GM06990 (cell line): Measurements from ENCODE around the genes PSMA3 and PCNX4.

- RRBS, result no CpG with 5 or more reads among the region's 4 CpGs
These were observed 113.0 kb downstream of the PELI2 start for GRCh38 chr14:56230881-56231958.

DNA sequence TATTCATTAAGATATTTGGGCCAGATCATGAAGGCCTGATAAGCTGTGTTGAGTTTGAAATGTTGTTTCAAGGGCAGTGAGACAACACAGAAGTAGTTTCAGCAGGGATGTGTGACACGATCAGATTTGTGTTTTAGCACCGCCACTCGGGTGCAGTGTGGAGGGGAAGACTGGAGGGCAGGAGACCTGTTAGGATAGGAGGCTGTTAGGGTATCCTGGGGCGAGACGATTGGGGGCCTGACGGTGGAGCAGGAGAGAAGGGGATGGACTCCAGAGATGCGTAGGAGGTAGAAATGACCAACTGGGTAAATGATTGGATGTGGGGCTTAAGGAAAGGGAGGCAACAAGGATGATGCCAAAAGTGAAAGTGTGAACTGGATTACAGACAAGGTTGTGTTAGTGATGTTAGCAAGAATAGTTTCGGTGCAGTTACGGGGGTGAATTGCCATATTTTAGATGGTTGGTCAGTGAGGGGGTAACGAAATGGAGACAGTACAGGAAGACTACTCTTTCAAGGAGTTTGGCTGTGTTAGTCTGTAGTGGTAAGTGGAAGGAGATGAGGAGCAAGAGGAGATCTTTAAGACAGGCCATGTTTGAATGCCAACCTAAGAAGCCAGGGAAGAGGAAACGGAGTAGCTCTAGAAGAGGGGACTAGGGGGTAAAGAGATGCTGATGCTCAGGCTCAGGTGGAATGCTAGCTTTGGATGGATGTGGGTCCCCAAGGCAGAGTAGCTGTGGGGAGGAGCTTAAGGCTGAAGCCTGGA lies 122.0 kb downstream of the PELI2 start:
- RRBS, result no CpG with 5 or more reads among the region's 11 CpGs

DNA sequence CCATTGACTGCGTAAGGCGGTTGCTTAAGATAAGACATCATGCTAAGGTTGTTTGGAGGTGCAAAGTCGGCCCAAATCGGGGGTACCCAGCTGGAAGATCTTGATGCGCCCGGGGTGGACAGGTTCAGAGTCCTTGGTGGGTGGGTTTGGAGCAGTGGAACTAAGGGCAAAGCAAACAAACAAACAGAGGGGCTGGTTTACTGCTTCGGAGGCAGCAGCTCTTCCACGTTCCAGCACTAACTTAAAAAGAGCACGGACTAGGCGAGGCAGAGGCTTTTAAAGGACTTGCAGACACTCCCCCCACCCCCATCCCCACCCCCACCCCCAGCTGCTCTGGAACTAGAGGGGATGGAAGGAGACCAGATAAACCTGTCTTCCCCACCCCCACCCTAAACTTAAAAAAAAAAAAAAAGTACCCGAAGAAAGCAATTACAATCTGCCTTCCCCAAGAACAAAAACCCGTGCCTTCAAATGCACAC lies 4.8 kb downstream of the OTX2 start:
- RRBS, result no CpG with 5 or more reads among the region's 12 CpGs

- RRBS, result no CpG with 5 or more reads among the region's 1 CpG
These were observed 6.3 kb downstream of the AP5M1 start for GRCh38 chr14:57275044-57275539.

- RRBS, result no CpG with 5 or more reads among the region's 12 CpGs
These were observed 19.4 kb downstream of the NAA30 start for GRCh38 chr14:57409248-57410670.

- RRBS, result no CpG with 5 or more reads among the region's 12 CpGs
These were observed 469 bp upstream of the PSMA3 start for GRCh38 chr14:58244209-58244538.

DNA sequence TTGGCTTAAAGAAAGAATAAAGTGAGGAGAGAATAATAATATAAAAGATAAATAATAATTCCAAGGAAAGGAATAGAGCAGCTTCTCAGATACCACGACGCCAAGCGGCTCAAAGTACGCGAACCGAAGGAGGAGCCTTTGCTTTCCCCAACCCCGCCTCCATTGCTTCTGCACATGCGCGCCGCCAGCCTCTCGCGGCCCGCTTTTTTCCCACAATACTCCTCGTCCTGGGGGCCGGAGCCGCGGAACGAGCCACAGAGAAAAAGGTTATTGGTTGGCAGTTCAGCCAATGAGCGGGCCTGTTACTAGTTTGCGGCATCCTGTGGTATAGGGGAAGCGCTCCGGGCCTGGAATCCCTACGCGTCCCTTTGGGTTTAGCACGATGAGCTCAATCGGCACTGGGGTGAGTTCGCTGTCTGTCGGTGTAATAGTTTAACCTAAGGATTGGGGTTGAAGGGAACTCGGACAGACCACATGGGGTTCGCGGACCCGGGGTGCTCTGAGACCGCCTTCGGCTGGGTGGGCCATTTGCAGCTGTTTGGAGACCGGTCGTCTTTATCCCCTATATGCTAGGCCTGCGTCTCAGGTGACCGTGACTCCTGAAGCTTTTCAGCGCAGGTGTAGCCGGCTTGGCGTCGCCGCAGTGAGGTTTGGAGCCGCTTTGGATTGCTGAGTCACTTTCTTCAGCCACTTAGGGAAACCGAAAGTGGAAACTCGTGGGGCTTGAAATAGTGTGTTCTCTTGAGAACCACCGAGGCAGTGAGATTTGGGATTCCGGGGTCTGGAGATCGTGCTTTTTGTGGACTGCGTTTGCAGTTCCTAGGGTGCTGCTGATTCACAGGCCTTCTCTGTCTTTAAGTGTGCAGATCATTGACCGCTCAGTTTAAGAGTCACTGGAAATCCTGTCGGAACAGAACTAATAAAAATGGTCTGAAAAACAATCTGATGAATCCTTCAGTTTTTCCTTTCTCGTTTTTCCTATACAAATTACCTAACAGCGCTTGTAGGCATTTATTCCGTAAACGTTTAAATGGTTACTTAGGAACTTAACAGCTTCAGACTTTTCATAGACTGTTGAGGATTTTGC lies at the start of gene PSMA3:
Gene PSMA3 (plus strand): TSS at position 305 of the 1,087 bp plus-strand sequence.
- RRBS, result 5% methylated on average over 16 of the region's 56 CpGs

- RRBS, result no CpG with 5 or more reads among the region's 7 CpGs
These were observed 10.7 kb upstream of the ARID4A start for GRCh38 chr14:58287326-58288480.

DNA sequence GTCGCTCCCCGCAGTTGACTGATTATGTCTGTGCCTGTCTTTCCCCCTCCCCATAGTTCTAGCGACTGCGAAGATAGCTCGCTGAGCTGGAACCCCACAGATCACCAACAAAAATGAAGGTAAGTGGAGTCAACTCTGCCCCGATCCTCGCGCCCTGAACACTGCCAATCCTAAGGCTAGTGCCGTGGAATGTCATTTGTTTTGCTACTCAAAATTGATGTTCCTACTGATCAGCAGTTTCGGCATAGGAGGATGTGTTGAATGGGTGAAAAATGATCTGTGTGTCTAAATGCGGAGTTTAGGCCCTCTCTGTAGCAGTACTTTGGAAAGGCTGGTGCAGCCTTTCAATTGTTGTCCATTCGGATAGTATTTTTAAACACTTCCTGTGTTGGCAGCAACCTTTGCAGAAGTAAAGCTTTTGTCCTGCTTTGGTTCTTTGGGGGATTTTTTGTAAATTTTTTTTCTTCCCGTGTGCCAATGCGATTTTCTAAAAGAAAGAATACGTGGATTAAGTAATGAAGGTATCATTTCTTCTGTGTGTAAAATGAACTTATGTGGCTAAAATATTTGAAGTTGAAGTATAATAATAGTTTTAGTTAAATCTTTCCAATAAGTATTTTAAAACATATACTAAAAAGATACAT lies 1.5 kb downstream of the ARID4A start:
- RRBS, result no CpG with 5 or more reads among the region's 15 CpGs

DNA sequence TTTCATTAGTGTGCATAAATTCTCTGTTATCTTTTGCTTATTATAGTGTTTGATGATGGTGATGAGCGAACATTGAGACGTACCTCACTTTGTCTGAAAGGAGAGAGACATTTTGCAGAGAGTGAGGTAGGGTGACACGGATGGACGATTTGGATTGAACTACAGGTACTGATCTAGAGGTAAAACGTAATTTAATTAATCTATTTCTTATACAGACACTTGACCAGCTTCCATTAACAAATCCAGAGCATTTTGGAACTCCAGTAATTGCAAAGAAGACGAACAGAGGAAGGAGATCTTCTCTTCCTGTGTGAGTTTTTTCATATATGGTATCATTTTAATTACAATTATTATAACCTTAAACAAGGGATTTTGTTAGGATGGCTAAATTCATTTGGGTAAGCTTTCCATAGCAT lies 20.1 kb downstream of the ARID4A start:
- RRBS, result no CpG with 5 or more reads among the region's 6 CpGs

DNA sequence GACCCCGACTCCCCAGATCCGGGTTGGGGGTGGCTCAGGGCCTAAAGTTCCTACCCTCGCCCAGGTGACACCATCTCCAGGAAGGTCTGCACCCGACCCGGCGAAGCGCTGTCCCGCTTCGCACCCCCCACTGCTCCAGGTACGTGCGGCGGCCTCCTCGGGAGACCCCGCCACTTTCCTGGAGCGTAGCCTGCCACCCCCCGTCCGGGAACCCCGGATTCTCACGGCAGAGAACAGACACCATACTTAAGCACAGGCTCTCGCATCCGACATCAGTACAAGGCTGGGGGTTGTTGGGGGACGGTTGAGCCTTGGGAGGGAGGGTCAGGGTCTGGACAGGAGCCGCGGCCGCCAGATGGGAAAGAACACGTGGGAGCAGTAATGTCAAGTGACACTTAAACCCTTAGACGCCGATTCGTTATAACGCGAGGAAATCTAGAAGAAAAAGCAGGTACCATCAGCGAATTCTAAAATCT lies 485 bp downstream of the TIMM9 start:
- RRBS, result 6% methylated on average over 10 of the region's 32 CpGs

GRCh38 chr14:58970178-58970689 lies 218.2 kb upstream of the DAAM1 start:
- RRBS, result no CpG with 5 or more reads among the region's 7 CpGs

DNA sequence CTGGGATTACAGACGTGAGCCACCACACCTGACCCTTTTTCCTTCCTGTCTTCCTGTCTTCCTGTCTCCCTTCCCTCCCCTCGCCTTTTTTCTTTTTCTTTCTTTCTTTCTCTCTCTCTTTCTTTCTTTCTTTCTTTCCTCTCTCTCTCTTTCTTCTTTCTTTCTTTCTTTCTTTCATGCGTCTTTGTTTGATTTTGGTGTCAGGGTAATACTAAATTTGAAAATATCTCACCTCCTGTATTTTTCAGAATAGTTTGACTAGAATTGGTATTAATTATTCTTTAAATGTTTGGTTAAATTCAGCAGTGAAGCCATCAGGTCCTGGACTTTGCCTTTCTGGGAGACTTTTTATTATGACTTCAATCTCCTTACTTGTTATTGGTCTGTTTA lies 81.1 kb downstream of the GPR135 start:
- RRBS, result no CpG with 5 or more reads among the region's 3 CpGs

- RRBS, result no CpG with 5 or more reads among the region's 1 CpG
These were observed 3.9 kb upstream of the PCNX4 start for GRCh38 chr14:60087885-60088210.

GRCh38 chr14:60091491-60092595 lies at the start of gene PCNX4:
Gene PCNX4, plus strand, starts transcription at chr14:60091923.
- RRBS, result 3% methylated on average over 47 of the region's 93 CpGs

DNA sequence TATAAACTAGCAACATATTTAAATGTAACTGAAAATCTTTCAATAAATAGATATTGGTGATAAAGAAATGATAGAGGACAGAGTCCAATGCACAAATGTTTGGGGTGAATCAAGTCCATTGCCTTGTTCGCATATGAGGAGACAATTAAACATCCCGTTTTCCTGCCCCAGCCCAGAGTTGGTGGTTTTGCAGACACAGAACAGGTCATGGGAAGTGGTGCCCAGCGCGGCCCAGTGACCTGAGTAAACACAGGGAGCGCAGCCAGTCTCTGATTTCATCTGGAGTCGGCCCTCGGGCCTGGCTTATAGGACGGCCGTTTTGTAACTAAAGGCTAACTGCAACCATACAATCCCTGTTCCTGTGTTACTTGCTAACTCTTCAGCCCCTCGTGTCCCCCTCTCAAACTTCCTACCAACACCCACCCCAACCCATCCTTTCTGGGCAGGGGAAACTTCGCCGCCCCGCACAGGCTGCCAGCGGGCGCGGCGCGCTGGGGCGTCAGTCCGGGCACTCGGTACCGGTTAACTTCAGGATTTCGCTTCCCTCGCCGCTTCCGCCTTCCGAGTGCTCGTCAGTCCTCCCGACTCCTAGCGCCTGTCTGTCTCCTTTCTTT lies 2.2 kb downstream of the SIX1 start:
- RRBS, result no CpG with 5 or more reads among the region's 30 CpGs

DNA sequence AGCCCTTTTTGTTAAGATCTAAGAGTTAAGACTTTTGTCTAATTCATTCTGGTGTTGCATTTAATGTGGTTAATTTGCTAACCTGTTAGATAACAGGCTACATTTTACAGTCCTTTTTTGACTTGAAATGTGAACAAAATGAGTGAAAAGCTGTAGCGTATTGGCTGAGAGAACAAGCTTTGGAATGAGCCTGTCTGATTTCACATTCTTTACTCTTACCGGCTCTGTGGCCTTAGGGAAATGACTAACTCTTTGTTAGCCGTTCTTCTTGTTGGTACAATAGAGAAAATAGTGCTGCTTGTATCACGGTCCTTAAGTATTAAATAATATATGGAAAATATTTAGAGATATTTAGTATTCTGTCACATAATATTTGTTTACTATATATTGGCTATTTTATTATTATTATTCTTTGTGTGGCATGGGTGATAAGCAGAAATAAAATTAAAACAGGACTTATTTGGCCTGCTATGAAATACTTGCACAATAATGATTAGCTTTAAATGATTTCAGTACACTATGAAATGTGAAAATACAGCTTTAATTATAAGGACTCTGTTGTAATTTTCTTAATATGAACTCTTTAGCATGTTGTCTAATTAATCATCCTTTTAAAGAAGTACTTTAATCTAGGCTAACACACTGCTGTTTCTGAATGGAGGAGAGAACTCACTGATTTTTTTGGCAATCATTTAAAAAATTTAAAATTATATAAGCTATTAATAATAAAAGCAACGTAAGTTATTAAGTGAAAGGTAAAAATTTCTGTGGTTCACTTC lies 2.1 kb downstream of the MNAT1 start:
- RRBS, result no CpG with 5 or more reads among the region's 5 CpGs

DNA sequence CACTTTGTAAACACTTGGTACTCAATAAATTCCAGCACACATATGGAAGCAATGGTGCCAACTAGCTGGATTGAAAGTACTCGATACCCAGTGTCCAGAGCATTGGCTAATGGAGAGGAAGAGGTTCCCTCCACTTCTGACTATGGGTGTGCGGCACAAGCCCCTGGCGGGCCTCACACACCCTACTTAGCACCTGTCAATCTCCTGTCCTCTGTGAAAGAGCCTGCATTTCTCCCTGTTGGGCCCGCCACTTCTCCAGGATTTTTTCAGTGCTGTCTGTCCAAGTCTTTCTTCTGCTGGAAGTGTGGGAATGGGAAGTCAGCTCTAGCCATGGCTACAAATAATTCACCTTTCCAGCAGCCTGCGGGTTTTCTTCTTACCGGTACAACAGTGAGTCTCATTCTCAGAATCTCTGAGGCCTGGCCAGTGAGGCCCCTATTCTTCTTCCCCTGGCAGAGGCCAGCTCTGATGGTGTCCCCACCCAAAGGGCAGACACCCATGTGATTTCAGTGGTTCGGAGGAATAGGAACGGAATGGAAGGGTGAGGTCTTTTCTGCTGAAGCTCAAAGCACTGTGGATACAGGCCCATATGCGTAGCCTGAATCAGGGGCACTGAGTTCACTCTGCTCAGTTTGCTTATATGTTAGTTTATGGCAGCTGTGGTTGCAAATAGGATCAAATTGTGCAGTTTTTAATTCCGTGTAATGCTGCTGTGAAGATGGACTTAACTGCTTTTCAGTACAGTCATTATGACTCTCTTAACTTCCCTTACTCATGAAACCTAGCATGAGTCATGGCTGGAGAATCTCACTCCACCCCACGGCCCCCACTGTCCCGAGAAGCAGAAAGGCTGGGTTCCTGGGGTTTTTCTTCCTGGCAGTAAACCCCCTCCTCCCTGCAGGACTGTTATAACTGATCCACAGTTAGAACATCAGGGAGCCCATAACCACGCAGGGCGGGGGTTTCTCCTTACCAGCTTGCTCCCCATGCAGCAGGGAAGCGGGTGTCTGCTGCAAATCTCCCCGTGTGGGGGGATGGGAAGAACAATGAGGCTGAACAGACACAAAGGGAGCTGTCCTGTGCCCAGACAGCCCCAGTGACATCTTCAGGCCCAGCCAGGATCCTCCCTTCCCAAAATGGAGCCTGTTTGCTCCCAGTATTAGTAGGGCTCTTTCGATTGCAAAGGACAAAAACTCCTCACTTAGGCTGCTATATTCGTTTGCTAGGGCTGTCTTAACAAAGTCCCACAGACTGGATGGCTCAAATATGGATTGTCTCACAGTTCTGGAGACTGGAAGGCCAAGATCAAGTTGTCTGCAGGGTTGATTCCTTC lies 122.6 kb downstream of the SLC38A6 start:
- RRBS, result no CpG with 5 or more reads among the region's 18 CpGs